ENCODE measurements around the genes TM9SF4, KIF3B, C20orf203, BPIFA1 and CDK5RAP1.

DNA sequence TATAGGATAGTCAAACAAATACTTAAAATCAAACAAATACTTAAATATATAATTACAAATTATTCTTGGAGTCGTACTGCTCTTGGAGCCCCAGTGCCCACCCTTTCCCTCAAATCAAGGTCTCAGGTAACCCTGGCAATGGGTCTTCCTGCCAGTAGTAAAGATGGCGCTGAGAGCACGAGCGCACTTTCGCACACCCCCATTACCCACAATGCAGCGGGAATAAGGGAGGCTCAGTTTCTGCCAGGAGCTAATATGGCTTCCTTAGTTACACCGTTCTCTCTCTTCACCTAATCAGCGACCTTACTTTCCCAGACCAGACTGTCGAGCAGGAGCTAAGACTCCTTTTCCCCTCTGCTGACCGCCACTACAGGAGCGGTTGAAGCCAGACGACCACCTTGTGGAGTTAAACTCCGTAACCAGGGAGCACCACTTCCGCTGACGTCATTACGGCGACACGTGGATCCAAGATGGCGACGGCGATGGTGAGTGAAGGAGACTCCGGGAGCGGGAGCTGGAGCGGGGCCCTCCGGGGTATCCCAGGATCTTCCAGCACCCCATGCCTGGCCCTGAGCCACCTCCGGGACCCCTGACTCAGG lies at the start of gene TM9SF4:
TSS of gene TM9SF4 (plus strand) at position 444 of the 599 bp plus-strand sequence.
- PRO-cap: bidirectional peak, plus-strand start at position 306 of the sequence, minus-strand start at position 111 of the sequence; bidirectional peak, plus-strand start at position 468 of the sequence, minus-strand start at position 421 of the sequence

- PRO-cap: no peak
Measured at GRCh38 chr20:32190839-32191517, 16.6 kb downstream of the PLAGL2 start.

- PRO-cap: no peak
Measured at GRCh38 chr20:32224477-32224875, 16.8 kb downstream of the POFUT1 start.

GRCh38 chr20:32277221-32277994 lies at the start of gene KIF3B:
TSS of gene KIF3B (plus strand) at chr20:32277651.
- PRO-cap: bidirectional peak, plus-strand start at chr20:32277664, minus-strand start at chr20:32277563

- PRO-cap: no peak
Measured at GRCh38 chr20:32327351-32327705, 30.8 kb upstream of the ASXL1 start.

DNA sequence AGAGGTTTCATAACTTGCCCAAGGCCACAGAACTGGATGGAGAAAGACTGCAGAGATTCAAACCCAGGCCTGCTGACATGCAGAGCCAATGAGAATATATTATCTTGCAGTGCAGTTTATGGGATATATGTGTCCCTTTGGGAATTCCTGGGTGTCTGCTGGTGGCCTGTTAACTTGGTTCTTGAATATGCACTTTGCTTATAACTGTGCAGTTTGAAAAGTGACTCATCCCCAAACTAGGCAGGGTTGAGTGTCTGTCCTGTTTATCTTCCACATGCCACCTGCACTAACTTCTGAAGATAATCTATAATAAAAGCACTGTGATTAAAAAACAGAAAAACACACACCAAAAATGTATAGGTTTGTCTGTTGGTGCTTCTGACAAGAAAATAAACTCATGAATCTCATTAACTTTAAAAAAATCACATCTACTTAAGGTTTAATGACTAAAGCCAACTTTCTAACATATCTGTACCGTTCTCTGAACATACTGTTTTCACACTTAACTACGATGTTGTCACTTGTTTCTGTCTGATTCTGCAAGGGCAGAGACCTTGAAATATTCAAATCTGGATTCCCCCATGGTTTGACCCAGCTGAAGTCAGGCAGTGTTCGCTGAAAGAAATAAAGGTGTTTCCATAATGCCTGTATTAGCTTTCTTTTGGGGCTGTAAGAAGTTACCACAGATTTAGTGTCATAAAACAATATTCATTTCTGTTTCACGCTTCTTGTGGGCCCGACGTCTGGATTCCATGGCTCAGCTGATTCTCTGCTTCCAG lies 2.8 kb upstream of the ASXL1 start:
- PRO-cap: no peak

DNA sequence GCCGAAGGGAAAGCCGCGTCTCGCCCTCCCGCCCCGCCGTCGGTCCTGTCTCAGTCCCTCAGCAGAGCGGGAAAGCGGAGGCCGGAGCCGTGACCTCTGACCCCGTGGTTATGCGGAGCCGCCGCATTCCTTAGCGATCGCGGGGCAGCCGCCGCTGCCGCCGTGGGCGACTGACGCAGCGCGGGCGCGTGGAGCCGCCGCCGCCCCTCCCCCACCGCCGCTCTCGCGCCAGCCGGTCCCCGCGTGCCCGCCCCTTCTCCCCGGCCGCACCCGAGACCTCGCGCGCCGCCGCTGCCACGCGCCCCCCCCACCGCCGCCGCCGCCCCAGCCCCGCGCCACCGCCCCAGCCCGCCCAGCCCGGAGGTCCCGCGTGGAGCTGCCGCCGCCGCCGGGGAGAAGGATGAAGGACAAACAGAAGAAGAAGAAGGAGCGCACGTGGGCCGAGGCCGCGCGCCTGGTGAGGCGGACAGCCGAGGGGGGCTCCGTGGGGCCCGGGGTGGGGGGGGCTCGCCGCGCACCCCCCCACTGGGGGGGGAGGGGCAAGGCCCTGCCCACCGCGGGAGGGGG lies 328 bp downstream of the ASXL1 start:
- PRO-cap: bidirectional peak, plus-strand start at position 126 of the sequence, minus-strand start at position 164 of the sequence; bidirectional peak, plus-strand start outside the sequence, minus-strand start at position 409 of the sequence

DNA sequence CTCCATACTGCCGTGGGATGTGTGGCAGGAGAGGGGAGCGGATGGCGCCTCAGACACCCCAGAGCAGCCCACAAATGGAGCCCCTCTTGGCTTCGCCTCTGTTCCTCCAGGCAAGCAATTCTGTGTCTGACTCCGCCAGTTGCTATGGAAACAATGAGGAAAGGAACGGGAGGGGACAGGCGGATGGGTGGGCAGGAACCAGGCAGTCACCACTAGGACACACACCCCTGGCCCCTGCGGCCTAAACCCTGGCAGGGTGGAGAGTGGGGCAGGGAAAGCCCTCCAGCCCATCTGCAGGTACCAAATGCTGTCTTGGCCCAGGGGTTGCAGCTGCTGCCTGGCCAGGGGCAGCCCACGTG lies 66.6 kb downstream of the NOL4L start:
- PRO-cap: no peak

DNA sequence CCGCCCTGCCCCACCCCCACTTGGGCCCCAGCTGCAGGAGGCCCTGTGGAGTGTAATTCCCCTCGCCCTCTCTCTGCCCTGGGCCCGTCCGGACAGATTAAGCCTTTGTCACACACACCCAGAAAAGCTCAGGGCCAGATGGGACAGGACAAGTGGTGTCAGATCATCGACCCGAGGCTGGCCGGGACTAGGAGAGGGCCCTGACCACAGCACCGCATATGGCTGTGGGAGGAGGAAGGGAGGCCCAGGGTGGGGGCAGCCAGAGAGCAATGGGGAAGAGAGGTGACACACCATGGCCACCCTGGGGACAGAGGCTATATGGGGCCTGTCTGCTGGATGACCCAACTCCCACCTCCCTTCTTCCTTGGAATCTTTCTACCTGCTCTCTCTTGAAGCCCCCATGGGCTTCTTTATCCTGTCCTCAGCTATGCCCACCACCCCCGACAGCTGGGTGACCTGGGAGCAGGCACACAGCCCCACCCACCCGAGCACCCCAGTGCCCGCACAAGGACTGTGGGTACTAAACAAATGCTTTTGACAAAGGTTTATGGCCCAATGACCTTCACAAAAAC lies 3.8 kb downstream of the NOL4L start:
- PRO-cap: no peak

DNA sequence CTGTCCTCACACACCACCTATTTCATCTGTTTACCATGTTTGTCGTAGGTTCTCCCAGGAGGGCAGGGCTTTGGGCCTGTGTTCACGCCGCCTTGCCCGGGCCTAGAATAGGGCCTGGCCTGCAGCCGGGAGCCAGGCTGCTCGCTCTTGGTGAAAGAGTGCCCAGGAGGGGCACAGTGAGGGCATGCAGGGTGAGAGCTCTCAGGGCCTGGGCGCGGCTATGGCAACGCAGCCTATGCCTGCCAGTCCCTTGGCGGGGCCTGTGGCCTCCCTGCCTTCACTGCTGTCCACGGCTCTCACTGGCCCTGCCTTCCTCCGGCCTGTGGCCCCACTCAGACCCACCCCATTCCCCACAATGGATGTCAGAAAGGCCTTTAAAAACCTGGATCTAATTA lies 22.6 kb upstream of the NOL4L start:
- PRO-cap: no peak

DNA sequence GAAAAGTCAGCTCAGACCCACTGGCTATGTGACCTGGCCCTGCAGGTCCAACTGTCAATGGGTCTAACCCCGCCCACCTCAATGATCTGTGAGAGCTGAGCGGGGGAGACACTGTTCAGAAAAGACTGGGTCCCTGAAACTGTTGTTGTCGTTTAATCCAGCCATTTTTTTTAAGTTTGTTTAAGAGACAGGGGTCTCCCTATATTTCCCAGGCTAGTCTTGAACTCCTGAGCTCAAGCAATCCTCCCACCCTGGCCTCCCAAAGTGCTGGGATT lies at the start of gene C20orf203:
TSS of gene C20orf203 (minus strand) at position 30 of the 275 bp plus-strand sequence.
- PRO-cap: no peak

DNA sequence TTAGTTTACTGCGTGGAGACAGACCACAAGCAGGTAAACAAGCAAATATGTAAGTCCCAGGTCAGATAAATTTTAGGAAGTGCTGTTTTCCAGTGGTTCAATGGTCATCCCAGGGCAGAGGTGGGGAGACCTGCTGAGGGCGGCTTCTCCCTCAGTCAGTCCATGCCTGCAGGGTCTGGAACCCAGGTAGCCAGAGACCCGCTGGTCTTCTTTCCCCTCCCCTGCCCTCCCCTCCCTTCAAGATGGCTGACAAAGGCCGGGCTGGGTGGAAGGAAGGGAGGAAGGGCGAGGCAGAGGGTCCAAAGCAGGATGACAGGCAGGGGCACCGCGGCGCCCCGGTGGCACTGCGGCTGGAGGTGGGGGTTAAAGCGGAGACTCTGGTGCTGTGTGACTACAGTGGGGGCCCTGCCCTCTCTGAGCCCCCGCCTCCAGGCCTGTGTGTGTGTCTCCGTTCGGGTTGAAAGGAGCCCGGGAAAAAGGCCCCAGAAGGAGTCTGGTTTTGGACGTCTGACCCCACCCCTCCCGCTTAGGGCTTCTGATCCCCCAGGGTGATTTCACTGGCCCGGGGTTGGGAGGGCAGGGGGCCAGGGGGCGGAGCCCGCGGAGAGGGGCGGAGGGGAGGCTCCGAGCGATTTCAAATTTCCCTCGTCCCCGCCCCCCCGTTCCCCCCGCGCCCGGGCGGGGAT lies 432 bp upstream of the DNMT3B start:
- PRO-cap: no peak

DNA sequence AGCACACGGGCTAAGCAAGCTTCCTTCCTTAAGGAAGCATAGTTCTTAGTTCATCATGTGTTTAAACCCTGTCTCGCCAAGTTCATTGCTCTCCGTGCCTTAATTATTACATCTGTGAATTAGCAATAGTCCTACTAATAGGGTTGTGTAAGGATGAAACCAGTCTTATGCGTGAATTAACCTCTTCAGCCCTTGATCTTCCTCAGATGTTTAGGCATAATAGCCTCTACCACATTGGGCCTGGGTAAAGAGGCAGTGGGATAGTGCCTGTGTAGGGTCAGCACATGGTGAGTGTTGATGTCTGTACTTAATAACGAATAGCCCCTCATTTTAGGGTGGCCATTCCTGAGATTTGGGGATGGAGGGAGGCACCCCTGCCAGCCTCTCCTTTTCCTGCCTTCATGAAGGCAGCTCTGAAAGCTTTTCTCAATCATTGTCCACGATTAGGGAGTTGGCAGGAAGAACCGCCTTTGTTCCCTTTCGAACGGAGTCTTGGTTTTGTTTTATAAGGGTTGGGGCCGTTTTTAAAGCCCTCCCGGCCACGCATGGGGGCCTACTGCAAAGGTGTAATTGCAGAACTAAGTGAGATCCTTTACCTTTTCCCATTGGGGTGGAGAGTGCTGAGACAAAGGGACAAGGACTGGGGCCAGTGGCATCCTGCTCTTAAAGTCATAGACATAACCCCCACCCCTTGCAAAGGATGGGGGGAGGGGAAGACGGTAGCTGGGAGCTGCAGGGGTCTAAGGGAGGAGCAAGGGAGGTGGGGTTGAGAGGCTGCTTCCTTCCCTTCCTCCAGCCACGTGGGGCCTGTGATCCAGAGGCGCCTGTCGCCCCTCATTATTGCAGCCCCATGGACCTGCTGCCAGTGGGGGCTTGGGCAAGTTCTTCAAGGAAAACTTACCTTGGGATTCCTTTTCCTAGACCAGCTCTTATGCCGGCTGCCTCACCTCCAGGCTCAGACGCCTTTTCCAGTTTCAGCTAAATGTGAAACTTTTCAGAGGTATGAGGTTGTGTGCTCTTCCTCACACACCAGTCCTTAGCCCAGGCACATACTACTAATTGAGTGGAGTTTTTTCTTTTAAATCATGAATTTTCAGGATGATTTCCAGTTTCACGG lies 2.3 kb downstream of the DNMT3B start:
- PRO-cap: no peak

DNA sequence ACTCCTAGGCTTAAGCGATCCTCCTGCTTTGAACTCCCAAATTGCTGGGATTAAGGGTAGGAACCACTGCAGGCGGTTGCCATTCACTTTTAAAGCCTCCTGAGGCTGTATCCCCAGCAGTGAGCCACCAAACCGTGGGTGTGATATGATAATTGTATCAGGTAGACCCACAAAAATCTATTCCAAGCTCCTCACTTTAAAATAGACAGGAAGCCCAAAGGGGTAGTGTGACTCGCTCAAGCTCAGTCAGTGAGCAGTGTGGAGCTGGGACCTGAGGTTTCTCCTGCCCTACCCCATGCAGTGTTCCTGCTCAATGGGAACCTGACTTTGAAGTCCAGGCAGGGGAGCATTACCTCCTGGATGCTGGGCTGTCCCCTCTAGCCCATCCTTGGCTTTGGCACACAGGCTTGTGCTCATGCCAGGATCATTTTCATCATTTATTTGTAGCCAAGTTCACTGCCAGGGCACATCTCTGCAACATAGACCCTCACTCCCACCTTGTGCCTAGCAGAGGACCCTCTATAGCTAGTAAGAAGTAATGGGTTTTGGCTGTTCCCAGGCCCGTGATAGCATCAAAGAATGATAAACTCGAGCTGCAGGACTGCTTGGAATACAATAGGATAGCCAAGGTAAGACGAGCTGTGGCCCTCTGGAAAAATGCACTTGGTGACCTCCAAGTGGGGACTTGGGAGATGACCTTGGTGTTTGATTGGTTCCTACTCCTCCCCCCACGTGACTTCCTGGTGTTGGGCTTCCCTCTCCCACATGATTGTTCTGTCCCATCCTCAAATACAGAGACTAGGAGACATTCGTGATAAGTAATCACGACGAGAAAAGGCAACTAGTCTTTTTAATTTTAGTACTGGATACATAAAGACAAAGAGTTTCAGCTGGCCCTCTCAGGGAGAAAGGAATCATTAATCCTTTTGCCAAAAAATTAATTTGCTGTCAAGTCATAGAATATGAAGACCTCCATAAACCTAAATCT lies 14.7 kb upstream of the MAPRE1 start:
- PRO-cap: no peak

DNA sequence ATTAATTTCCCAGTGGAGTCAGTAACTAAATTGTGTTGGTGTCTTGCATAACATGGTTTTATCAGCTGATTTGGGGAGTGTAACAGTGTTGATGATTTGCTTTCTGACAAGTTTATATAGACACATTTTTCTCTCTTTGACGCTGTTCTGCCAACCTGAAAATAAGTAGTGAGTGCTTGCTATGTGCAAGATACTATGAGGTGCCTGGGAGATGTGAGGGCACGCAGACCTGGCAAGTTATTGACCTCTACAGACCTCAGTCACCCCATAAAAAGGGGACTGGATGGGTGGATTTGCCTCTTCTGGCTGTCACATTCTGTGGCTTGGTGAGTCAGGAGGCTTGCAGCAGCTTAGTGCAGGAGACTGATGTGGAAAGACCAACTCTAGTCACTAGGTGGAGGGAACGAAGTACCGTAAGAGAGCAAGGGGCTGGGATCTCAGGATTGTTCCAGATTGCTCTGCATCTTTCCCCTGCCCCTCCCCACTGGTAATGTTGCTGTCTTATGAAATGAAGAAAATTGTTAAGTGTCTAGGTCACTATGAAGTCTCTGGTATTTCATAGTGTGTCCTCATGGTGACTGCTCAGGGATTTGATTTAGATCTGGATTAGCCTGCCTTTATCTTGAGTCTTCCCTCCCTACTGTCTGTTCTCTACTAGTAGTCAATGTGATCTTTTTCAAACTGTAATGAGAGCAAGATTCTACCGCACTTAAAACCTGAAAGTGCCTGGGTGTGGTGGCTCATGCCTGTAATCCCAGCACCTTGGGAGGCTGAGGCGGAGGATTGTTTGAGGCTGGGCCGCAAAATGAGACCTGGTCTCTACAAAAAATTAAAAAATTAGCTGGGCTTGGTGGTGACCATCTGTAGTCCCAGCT lies 3.4 kb downstream of the MAPRE1 start:
- PRO-cap: no peak

- PRO-cap: no peak
Measured at GRCh38 chr20:32984247-32984689, 20.0 kb downstream of the SUN5 start.

- PRO-cap: no peak
Measured at GRCh38 chr20:33125905-33126642, 41.9 kb upstream of the BPIFA2 start.

GRCh38 chr20:33235864-33236247 lies at the start of gene BPIFA1:
TSS of gene BPIFA1 (plus strand) at chr20:33235996.
- PRO-cap: no peak

DNA sequence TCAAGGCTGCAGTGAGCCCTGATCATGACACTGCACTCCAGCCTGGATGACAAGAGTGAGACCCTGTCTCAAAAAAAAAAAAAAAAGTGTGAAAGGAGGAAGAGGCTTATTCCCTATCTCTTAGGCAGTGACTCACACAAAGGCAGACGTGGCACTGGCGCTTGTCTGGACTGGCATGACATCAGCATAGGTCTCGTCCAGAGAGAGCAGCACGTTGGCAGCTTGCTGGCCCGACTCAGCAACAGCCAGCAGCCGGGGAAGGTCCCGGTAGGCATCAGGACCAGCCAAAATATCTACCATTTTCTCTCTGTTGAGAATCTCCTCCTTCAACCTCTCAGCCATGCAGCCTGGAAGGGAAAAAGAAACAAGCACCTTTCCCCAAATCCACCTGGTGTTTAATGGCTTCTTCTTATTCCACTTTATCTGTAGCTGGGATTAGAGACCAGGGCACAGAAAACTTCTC lies 14.1 kb downstream of the CDK5RAP1 start:
- PRO-cap: no peak

GRCh38 chr20:33401060-33401831 lies at the start of gene CDK5RAP1:
TSS of gene CDK5RAP1 (minus strand) at chr20:33401519.
- PRO-cap: bidirectional peak, plus-strand start at chr20:33401582, minus-strand start at chr20:33401519

Data from osteocyte (in vitro differentiated cells).